Measurements from ENCODE around the genes OR10G2 and MRPL52.

- PRO-cap, 2 experiments, result no peak in any of the 2 experiments
Measured at GRCh38 chr14:21634681-21635312, at the start of gene OR10G2. Gene OR10G2, minus strand, starts transcription at chr14:21634940.

GRCh38 chr14:21712013-21712580 lies 38.5 kb upstream of the OR4E1 start:
- PRO-cap, 2 experiments, result peak in 2 of 2 experiments; most common plus-strand start chr14:21712322 (in 2); most common minus-strand start chr14:21712129 (in 1)

- PRO-cap, 2 experiments, result no peak in any of the 2 experiments
Measured at GRCh38 chr14:21748776-21749238, 75.2 kb upstream of the OR4E1 start.

- PRO-cap, 2 experiments, result peak in 1 of 2 experiments; most common plus-strand start chr14:21853005 (in 1)
Measured at GRCh38 chr14:21852869-21853114, 179.2 kb upstream of the OR4E1 start.

DNA sequence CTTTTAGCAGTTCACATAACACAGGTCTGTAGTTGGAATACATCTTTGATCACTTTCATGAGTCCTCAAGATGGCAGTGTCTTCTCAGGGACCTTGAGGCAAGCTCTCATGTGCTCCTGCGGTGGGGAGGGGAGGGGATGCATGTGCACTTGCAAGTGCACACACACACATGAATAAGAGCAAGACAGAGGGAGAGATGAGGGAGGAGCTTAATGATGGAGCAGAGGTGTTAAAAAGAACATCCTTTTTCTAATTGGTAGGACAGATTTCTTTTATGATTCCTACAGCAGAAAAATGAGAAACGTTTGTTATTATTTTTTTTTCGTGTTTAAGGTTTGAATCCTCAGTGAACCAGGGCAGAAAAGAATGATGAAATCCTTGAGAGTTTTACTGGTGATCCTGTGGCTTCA lies 291.5 kb upstream of the OR4E1 start:
- PRO-cap, 2 experiments, result no peak in any of the 2 experiments

DNA sequence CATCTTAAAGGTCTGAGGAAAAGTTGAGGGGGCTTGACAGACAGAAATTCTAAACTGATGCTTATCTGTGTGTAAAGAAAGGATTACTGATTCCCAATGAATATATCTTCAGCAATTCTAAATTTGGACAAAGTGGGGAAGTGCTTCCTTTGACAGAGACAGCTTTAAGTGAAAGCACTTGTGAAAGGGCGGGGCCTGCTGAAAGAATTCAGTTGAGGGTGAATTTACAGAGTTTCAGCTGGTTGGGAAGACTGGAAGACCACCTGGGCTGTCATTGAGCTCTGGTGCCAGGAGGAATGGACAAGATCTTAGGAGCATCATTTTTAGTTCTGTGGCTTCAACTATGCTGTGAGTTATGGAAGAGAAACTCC lies 412.5 kb upstream of the OR4E1 start:
- PRO-cap, 2 experiments, result no peak in any of the 2 experiments

GRCh38 chr14:22105005-22105732 lies 431.6 kb upstream of the OR4E1 start:
- PRO-cap, 2 experiments, result peak in 1 of 2 experiments; most common plus-strand start chr14:22105595 (in 1)

GRCh38 chr14:22383320-22384197 lies 205.5 kb downstream of the DAD1 start:
- PRO-cap, 2 experiments, result peak in 1 of 2 experiments; most common plus-strand start chr14:22383643 (in 1); most common minus-strand start chr14:22383377 (in 1)

GRCh38 chr14:22422246-22422789 lies 166.7 kb downstream of the DAD1 start:
- PRO-cap, 2 experiments, result no peak in any of the 2 experiments

DNA sequence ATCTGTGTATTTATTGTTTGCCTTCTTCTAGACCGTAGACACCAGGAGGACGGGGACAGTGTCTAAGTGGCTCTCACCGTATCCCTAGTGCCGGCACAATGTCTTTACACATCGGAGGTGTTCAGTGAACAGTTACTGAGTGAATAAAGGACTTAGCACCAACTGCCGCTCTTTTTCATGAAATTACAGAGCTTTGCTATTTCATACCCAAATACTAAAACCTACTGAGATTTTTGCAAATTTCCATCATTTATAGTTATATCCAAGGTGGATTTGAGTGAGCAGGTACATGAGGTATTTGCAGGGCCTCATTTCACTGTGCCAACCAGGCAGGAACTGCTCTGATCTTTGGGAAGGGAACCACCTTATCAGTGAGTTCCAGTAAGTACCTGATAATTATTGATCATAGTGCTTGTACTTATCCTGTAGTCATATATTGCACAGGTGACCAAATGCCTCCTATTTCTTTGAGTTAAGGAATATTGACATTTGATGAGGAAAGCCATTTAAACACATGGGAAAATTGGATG lies 59.7 kb downstream of the DAD1 start:
- PRO-cap, 2 experiments, result peak in 1 of 2 experiments; most common plus-strand start position 259 of the sequence (in 1); most common minus-strand start position 100 of the sequence (in 1)

DNA sequence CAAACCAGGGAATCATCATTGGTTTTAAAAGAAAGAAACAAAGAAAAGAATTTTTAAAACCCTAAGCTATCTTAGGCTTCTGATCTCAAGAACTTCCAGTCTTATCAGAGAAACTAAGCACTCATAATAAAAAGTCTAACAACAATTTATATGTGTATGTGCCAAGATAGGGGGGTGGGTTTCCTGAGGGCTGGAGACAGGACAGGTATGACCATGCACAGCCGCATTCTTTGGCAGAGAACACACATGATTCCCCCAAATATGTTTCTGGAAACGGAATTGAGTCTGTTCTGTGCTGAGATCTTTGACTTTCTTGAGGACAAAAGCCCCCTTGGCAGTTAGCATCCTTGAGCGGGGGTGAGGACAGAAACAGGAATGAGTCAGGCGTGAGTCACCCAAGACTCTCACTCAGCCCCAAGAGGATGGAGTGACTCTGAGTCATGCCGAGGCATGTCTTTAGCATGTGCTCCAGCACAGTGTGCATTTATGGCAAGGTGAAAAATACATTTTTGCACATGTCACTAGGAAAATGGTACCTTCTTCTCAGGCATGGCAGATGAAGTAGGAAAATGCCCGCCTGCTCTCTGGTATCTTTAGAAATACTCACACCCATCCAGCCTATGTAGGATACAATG lies 52.2 kb downstream of the DAD1 start:
- PRO-cap, 2 experiments, result peak in 2 of 2 experiments; most common plus-strand start position 347 of the sequence (in 1); most common minus-strand start position 377 of the sequence (in 2)

- PRO-cap, 2 experiments, result no peak in any of the 2 experiments
Measured at GRCh38 chr14:22547937-22548384, 41.1 kb downstream of the DAD1 start.

- PRO-cap, 2 experiments, result no peak in any of the 2 experiments
Measured at GRCh38 chr14:22558211-22558907, 30.7 kb downstream of the DAD1 start.

GRCh38 chr14:22561604-22562449 lies 27.2 kb downstream of the DAD1 start:
- PRO-cap, 2 experiments, result peak in 2 of 2 experiments; most common plus-strand start chr14:22562173 (in 2); most common minus-strand start chr14:22561726 (in 1)

GRCh38 chr14:22563738-22564427 lies 25.1 kb downstream of the DAD1 start:
- PRO-cap, 2 experiments, result no peak in any of the 2 experiments

GRCh38 chr14:22808609-22808992 lies 6.6 kb downstream of the SLC7A7 start:
- PRO-cap, 2 experiments, result no peak in any of the 2 experiments

GRCh38 chr14:22817802-22818426 lies 2.7 kb upstream of the SLC7A7 start:
- PRO-cap, 2 experiments, result no peak in any of the 2 experiments

- PRO-cap, 2 experiments, result no peak in any of the 2 experiments
Measured at GRCh38 chr14:22824561-22825346, 4.9 kb upstream of the MRPL52 start.

DNA sequence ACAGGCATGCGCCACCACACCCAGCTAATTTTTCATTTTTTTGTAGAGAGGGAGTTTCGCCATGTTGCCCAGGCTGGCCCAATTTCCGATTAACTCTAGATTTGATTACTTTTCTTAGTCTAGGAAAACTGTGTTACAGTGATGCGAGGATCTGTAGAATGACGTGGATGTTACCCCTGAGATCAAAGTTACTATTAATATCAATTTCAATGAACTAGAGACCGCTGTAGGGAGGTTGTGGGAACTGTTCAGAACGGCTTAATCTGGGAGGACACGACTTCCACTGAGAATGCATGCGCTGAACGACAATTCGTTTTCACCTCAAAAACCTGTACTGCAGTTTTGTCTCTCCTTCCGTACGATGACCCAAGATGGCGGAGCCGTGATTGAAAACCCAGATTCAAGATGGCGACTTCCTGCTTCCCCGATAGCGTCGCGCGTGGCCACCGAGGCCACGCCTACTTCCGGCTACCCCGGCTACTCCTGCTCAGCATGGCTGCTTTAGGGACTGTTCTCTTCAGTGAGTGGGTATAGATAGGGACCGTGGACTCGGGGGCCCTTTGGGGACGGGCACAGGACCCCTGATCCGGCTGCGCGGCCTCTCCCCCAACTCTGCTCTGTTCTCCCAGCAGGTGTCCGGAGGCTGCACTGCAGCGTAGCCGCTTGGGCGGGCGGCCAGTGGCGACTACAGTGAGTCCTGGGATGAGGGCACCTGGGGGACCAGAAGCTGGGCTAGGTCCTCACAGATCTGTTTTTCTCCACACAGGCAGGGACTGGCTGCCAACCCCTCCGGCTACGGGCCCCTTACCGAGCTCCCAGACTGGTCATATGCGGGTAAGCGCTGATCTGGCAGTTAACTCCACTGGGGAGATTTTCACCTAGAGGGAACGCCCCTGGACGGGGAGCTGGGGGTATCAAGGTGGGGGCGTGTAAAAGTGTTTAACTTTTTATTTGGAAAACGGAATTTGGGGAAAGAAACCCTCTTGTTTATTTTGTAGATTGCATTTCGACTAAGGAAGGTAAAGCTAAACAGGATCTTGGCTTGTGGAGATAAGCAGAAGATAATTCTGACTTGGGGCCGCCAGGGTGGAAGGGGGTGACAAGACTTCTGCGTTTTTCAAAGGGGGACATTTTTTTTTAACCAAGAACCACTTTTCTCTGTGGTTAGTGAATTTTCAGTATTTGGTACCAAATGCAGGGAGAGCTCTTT lies at the start of gene MRPL52:
TSS of gene MRPL52 (plus strand) at position 467 of the 1,210 bp plus-strand sequence.
- PRO-cap, 2 experiments, result peak in 2 of 2 experiments; most common plus-strand start position 467 of the sequence (in 2); most common minus-strand start position 363 of the sequence (in 2)

GRCh38 chr14:22871564-22871736 lies 90 bp upstream of the LRP10 start:
- PRO-cap, 2 experiments, result peak in 2 of 2 experiments; most common plus-strand start chr14:22871602 (in 2); most common minus-strand start chr14:22871653 (in 2)

All from cytotoxic T cell (primary cell).